ENCODE results near the gene PTPRB.

- RRBS = 0% methylated on average over 2 of the region's 11 CpGs
Measured at GRCh38 chr12:69470937-69471437, 799 bp downstream of the FRS2 start.

- RRBS = no CpG with 5 or more reads among the region's 1 CpG
Measured at GRCh38 chr12:69544010-69544183, 41.4 kb upstream of the CCT2 start.

GRCh38 chr12:69738148-69738826 is 373 bp upstream of the RAB3IP start:
- RRBS = 3% methylated on average over 15 of the region's 47 CpGs

DNA sequence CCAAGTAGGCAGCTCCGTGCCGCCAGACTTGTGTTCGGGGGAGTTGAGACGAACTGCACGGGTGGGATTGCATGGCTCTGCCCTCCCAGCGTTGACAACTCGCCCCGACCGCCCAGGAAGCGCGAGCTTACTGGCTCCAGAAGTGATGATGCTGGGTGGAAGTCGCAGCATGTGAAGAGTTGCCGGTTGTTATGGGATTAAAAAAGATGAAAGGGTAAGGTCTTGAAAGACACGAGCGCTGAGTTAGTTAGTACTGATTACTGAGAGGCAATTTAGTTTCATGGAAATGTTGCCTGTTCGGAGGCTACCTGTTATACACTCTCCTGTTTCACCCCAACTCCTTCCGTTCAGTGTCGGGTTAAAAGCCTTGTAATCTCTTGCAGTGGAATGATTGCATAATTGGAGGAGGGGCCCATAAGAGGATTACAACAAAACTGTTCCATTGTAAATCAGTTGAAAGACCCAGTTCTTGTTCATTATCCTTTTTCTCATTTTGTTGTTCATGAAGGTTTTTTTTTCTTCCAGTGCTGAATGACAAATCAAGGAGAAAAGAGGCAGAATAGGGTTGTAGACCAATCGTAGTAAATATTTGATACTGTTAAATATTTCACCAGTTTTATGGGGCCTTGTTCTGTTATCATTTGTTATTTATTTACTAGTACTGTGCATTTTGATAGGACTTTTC is 1.1 kb downstream of the RAB3IP start:
- RRBS = no CpG with 5 or more reads among the region's 19 CpGs

DNA sequence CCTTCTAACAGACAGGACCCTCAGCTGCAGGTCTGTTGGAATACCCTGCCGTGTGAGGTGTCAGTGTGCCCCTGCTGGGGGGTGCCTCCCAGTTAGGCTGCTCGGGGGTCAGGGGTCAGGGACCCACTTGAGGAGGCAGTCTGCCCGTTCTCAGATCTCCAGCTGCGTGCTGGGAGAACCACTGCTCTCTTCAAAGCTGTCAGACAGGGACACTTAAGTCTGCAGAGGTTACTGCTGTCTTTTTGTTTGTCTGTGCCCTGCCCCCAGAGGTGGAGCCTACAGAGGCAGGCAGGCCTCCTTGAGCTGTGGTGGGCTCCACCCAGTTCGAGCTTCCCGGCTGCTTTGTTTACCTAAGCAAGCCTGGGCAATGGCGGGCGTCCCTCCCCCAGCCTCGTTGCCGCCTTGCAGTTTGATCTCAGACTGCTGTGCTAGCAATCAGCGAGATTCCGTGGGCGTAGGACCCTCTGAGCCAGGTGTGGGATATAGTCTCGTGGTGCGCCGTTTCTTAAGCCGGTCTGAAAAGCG is 40.0 kb downstream of the RAB3IP start:
- RRBS = no CpG with 5 or more reads among the region's 18 CpGs

GRCh38 chr12:69936034-69936640 is 111.1 kb downstream of the MYRFL start:
- RRBS = 3% methylated on average over 2 of the region's 8 CpGs

GRCh38 chr12:69987700-69988264 is 162.8 kb downstream of the MYRFL start:
- RRBS = no CpG with 5 or more reads among the region's 4 CpGs

- RRBS = no CpG with 5 or more reads among the region's 6 CpGs
Measured at GRCh38 chr12:70030940-70031501, 206.0 kb downstream of the MYRFL start.

GRCh38 chr12:70305233-70305763 is 60.8 kb upstream of the KCNMB4 start:
- RRBS = no CpG with 5 or more reads among the region's 7 CpGs

GRCh38 chr12:70320830-70321924 is 44.9 kb upstream of the KCNMB4 start:
- RRBS = no CpG with 5 or more reads among the region's 3 CpGs

- RRBS = 2% methylated on average over 16 of the region's 47 CpGs
Measured at GRCh38 chr12:70364999-70365894, 843 bp upstream of the KCNMB4 start.

GRCh38 chr12:70520687-70521635 is 116.3 kb downstream of the PTPRB start:
- RRBS = no CpG with 5 or more reads among the region's 3 CpGs

DNA sequence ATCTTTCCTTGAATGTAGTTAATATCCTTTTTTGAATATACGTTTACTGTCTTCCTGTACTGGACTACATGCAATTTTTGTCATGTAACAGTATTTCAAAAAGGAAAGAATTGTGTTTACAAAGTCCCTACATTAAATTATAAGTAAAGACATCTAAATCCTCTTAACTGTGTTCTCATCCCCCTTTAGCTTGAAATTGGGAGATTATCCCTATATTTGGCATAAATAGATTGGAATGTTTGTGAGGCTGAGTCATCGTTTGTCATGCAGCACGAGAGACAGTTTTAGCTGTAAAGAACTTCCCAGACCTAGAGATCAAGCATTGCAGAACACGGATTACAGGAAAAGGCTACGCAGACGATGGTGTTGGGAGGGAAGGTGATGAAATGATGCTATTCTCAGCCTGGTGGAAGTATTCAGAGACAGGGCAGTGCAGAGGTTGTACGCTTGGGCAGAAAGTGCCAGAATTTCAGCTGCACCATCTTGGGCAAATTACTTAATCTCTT is 93.8 kb downstream of the PTPRB start:
- RRBS = no CpG with 5 or more reads among the region's 7 CpGs

DNA sequence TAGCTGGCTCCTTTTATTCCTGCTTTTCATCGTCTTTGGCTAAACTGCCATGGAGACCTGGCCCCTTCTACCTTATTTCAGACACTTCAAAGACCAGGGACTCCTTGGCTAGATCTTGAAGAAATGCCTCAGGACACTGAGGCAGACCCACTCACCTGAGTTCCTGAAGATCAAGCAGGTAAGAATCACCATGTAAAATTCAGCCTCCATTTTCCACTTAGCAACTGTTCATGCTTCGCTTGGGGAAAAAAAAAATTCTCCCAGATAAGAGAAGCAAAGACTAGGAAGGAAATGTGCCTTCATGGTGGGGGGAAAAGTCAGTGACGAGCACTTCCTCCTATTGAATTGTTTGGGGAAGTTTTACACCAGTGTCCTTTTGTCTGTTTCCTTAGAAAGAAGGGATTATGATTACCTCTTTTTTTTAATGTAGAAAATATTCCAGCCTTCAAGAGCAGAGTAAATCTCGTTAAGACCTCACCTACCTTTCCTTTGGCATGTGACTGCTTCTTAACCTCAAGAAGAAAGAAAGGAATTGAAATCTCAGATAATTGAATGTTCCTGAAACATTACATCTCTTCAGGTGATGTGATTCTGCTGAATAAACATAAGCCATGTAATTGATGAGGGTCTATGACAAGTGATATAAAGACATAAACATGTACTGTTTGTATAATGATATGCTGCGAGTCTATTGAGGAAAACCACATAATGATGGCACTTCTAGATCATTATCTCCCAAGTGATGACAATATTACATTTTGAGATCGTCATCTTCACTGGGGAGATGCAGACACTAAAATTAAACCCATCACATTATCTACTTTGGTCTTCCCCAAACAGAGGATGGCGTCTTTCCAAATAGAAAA is at the start of gene PTPRB:
Gene PTPRB, minus strand, starts transcription at position 244 of the 866 bp plus-strand sequence.
- RRBS = no CpG with 5 or more reads among the region's 7 CpGs

DNA sequence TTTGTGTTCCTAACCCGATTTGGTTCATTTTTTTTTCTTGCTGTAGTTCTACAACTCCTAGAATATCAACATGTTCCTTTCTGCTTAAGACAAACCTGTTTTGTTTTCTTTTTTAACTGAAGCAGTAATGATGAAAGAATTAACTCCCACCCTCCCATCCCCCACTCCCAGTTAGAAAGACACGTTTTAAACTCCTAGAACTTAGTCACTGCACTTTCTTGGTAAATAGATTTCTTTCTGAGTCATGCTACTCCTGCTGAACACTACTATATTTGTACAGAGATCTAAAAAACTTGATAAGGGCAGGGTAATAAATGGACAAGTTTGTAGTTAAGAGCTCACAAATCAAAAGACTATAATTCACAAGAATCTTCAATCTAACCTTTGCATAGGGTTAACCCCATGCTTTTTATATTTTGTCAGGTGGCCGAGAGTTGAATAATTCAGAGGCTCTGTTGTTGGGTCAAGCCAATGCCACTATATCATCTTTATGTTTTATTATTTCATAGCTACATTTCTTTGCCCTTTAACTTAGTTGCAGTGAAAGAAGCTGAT is 119.0 kb upstream of the PTPRB start:
- RRBS = no CpG with 5 or more reads among the region's 3 CpGs

GRCh38 chr12:71214437-71214975 is 56.7 kb upstream of the TSPAN8 start:
- RRBS = no CpG with 5 or more reads among the region's 4 CpGs

DNA sequence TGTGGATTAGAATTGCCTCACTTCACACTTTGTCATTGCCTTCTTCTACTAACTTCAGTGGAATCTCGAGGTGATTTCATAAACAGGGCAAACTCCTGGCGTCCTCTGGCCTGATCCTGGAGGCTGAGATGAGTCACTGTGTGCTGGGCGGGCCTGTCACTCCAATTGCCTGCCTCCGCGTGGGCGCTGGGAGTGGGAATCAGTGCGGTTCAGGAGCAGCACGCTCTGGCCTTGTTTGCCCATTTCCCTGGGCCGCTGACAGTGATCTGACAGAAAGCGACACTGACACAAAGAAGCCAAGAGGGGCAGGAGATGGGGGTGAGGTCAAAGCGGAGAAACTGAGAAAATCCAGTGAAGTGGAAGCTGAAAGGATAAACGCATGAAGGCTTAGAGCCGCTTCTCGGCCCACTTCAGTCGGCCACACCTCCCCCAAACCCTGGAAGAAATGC is 29.7 kb downstream of the LGR5 start:
- RRBS = no CpG with 5 or more reads among the region's 15 CpGs

- RRBS = no CpG with 5 or more reads among the region's 3 CpGs
Measured at GRCh38 chr12:71609791-71610201, 53.9 kb downstream of the ZFC3H1 start.

GRCh38 chr12:71636754-71637178 is 26.9 kb downstream of the ZFC3H1 start:
- RRBS = no CpG with 5 or more reads among the region's 3 CpGs

GRCh38 chr12:71755019-71755968 is 631 bp downstream of the RAB21 start:
- RRBS = under 1% methylated on average over 13 of the region's 68 CpGs